ENCODE measurements around the gene TEX29.

- RAMPAGE, long total RNA = no peak
- RRBS = no CpG with 5 or more reads among the region's 10 CpGs
Measured at GRCh38 chr13:110915967-110916272, 1.1 kb upstream of the ANKRD10 start.

- RAMPAGE, long total RNA = no peak
- RRBS = no CpG with 5 or more reads among the region's 10 CpGs
Measured at GRCh38 chr13:111043543-111043846, 71.6 kb upstream of the ARHGEF7 start.

DNA sequence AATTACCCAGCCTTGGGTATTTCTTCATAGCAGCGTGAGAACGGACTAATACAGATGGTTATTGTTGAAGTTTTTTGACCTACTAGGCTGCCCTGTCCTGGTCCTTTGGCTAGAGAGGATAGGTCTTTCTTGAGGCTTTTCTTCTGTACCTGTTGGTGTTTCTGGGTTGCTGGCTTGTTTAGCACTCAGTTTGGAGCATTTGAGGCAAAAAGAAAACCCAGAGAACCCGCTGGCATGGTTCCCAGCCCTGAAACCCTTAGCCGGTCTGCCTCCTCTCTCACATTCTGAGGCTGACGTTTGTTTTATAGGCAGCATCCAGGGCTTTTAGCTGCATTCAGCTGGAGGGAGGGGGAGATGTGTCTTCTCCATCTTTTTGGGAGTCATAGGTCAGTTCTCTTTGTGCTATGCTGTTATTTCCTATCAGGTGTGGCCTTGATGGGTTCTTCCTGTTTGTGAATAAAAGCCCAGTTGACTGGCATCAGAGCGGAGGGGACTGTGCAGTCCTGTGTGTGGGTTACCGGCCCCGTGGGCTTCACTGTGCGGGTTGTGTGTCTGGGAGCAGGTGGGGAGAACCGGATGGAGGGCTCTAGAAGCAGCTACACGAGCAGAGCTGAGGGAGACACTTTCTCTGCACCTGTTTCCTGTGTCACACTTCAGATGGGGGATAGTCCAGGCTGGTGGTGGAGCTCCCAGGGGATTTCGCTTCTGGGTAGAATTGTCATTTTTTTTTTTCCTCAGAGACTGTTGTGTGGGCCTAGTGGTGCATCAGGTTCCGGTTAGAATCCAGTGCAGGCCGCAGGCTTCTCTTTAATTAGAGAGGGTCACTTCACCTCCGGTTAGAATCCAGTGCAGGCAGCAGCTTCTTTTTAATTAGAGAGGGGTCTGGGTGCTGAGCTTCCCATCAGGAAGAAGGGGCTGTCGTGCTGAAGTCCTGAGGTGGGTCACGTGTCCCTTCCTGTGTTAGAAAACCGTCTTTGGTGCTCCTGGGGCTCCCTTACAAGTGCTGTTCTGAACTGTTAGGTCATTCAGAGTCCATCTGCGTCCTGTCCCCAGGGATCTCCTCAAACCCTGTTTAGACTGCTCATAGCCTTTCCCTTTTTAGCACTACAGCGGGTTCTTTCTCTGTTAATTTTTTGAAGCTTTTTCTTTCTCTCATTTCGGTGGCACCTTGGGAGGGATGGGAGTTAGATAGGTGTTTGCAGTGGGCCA lies 69.6 kb downstream of the ARHGEF7 start:
- RAMPAGE, long total RNA = no peak
- RRBS = 64% methylated on average over 6 of the region's 21 CpGs

DNA sequence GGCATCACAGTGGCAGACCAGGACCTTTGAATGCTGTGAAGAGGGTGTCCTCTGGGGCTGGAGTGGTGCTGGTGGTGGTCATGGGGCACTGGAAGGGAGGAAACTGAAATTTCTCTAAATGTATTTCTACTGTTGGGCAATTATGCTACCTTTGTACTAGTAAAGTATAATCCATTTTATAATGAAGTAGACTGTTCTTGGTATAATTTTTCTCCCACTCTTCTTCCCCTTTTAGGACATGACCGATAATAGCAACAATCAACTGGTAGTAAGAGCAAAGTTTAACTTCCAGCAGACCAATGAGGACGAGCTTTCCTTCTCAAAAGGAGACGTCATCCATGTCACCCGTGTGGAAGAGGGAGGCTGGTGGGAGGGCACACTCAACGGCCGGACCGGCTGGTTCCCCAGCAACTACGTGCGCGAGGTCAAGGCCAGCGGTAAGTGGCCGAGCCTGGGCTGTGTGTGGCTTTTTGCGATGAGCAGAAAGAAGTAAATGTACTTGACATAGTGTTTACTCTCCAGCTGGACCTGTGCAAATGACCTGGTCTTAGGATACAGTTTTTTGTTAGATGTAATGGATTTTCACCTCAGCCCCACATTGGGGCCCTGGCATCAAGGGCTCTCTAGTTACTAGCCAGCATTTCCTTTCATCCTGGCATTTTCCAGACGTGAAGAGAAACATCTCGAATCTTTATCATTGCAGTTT lies 102.5 kb downstream of the ARHGEF7 start:
- RAMPAGE, long total RNA = no peak
- RRBS = no CpG with 5 or more reads among the region's 15 CpGs

GRCh38 chr13:111281631-111282239 lies 38.7 kb upstream of the TEX29 start:
- RAMPAGE, long total RNA = no peak
- RRBS = no CpG with 5 or more reads among the region's 9 CpGs

DNA sequence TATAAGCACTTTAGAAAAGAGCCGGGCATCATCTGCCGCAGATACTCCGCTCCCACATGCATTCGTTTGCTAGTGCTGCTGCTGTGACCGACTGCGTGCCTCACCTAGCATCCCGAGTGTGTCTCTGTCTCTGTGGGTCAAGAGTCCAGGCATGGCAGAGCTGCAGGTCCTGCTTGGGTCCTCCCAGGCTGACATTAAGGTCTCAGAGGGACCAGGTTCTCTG lies 7.9 kb upstream of the TEX29 start:
- RAMPAGE, long total RNA = no peak
- RRBS = no CpG with 5 or more reads among the region's 7 CpGs

DNA sequence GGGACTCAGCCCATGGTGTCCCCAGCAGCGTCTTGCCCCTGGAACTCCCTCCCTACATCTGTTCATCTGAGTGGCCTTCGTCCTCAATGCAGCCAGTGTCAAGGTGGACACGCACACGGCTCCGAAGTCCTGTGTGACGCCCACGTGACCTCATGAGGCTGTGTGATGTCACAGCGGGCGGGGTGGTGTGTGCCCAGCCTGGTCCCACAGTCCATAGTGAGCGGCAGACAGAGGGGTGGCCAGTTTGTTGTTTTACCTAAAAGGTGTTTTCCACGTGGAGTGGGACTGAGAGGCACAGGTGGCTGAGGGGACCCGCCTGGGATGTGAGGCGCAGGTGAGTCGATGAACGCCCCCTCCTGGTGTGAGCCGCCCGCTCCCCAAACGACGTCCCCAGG lies at the start of gene TEX29:
Gene TEX29, plus strand, starts transcription at position 214 of the 395 bp plus-strand sequence.
- RAMPAGE, long total RNA = no peak
- RRBS = no CpG with 5 or more reads among the region's 19 CpGs

- RAMPAGE, long total RNA = no peak
- RRBS = no CpG with 5 or more reads among the region's 5 CpGs
Measured at GRCh38 chr13:111642388-111642627, 321.9 kb downstream of the TEX29 start.

DNA sequence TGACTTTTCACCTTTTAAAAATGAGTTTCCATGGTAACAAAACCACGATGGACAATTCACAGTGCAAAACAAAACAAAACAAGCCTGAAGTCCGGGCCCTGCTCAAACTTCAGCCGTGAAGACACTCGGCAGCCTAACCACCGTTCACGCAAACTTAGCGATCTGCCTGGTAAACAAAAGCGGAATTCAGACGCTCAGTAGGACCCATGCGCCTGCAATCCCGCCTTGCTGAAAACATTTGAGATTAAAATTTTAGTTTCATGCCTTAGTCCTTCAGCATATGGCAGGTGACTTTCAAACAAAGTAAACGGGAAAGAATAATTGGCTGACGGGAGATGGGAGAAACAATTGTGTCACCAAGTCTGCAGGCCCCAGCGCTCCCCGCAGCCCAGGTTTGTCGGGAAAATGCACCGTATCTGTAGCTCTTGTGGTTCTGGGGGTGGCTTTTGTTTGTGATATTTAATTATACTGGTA lies 94.5 kb downstream of the SOX1 start:
- RAMPAGE, long total RNA = no peak
- RRBS = no CpG with 5 or more reads among the region's 17 CpGs

- RAMPAGE, long total RNA = no peak
- RRBS = no CpG with 5 or more reads among the region's 17 CpGs
Measured at GRCh38 chr13:112229462-112229974, 146.6 kb upstream of the SPACA7 start.

DNA sequence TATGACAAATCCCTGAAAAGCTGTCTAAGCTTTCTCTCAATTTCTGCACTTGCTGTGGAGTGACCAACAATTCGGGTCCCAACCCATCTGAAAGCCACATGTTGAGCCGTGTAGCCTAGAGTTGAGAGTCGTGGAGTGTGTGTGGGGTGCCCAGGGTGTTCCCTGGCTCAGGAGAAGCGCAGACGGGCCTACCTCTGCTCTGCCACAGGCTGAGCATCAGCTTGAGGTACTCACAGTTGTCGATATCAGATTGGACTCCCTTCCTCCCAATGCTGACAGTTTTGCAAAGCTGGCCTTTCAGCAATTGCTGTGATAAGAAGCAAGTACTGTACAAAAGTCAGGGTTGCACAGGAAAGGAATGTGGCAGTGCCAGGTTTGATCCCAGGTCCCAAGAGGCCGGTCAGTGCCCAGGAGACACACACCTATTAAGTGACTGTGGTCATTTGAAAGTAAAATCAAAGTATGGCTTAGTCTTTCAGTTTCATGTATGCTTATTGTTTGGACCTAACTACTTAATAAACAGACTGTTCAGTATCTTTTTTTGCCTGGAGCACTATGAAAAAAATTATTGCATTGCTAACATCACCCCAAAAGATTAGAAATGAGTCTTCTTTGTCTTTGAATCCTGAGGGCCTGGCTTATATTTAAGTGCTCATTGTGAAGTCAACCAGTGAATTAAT lies 133.3 kb upstream of the SPACA7 start:
- RAMPAGE, long total RNA = no peak
- RRBS = no CpG with 5 or more reads among the region's 7 CpGs

GRCh38 chr13:112474780-112475234 lies 98.7 kb downstream of the SPACA7 start:
- RAMPAGE, long total RNA = no peak
- RRBS = no CpG with 5 or more reads among the region's 8 CpGs

GRCh38 chr13:112545490-112546013 lies 42.4 kb downstream of the TUBGCP3 start:
- RAMPAGE, long total RNA = no peak
- RRBS = no CpG with 5 or more reads among the region's 12 CpGs

DNA sequence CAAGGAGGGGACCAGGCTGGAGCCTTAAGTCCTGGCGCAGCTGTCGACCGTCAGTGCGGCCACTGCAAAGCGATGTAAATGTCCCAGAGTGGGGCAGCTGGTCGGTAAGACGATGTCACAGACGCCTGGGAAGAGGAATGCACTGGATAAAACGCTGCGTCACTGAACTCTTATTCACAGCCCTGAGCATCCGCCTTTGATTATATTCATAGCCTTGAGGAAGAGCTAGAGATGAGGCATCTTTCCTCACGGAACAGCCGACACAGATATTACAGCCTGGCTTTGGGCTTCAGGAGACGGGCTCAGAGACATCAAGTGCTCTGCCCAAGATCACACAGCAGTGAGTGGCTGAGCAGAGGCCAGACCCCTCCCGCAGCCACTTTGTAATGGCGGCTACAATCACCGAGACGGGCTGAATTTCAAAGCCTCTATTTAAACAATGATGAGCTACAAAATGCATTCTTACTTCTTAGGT lies 17.7 kb upstream of the TUBGCP3 start:
- RAMPAGE, long total RNA = no peak
- RRBS = no CpG with 5 or more reads among the region's 18 CpGs

DNA sequence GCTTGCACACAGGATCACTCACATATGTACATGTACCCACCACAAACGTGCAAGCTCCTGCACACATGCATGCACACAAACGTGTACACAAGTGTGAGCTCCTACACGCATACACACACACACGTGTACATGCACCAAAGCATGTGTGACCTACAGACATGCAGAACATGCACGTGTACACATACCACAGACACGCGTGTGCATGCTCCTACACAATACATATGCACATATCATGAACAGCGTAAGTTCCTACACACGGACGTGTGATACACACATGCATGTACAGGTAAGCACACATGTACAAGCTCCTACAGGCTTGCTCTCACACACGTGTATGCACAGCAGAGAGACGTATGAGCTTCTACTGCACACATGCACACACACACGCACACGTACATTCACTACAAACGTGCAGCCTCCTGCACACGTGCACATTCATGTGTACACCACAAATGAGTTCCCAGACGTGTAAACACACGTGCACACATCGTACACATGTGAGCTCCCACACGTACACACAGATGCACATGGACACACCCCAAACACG lies 84.0 kb upstream of the MCF2L start:
- RAMPAGE, long total RNA = no peak
- RRBS = no CpG with 5 or more reads among the region's 21 CpGs

- RAMPAGE, long total RNA = no peak
- RRBS = 71% methylated on average over 1 of the region's 15 CpGs
Measured at GRCh38 chr13:112901996-112902557, 66.9 kb upstream of the MCF2L start.

DNA sequence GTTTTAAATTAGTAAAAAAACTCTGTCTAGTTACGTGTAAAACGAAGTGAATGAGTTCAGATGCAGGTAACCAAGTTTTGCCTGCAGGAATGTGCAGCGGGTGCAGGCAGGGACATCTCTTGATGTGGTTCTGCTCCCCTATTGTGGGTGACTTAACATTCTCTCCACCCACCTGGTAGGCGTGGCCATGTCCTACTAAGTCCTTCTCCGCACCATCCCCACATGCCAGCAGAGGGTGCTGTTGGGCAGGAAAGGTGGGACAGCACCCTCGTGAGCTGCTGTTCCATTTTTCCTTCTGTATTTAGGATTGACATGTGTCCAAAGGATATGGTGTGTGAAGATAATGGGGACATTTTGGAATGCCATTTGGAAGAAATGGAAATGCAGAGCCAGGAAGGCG lies 26.4 kb upstream of the MCF2L start:
- RAMPAGE, long total RNA = no peak
- RRBS = no CpG with 5 or more reads among the region's 7 CpGs

GRCh38 chr13:112965400-112965915 lies 3.6 kb upstream of the MCF2L start:
- RAMPAGE, long total RNA = no peak
- RRBS = no CpG with 5 or more reads among the region's 15 CpGs

- RAMPAGE, long total RNA = no peak
- RRBS = no CpG with 5 or more reads among the region's 29 CpGs
Measured at GRCh38 chr13:112984934-112985601, 16.1 kb downstream of the MCF2L start.

- RAMPAGE, long total RNA = no peak
- RRBS = no CpG with 5 or more reads among the region's 13 CpGs
Measured at GRCh38 chr13:112998536-112998853, 29.5 kb downstream of the MCF2L start.

Measured in epithelial cell of alveolus of lung (primary cell).